Penis (tissue), 1 donor: ENCODE measurements around the gene NME8.

DNA sequence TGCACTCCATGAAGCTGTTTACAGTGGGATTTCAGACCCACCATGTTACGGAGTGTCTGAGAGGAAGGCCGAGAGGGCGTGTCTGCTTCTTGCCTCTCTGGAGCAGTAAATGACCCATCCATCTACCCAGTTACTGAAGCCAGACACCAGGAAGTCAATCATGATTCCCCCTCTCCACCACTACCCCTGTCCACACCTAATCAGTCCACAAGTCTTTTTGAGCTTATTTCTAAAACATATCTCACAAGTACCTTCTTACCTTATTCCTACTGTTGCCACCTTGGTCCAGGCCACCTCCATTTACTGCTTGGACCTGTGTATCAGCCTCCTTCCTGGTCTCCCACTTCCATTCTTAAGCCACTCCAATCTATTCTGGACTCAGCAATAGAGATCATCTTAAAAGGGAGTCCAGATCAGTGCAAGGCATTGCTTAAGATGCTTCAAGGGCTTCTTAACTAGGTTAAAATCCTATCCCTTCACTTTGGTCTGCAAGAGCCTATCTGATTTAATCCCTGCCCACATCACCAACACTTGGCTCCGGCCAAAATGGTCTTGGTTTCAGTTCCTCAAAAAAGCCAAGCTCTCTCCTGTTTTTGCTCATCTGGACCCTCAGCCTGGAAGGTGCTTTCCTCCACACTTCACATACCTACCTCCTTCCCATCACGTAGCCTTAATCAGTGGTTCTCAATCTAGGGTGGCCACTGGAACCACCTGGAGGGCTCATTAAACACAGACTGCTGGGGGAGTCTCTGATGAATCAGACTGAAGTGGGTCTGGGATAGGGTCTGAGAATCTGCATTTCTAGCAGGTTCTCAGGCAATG, 226.7 kb upstream of the AOAH start:
- PRO-cap: no peak

DNA sequence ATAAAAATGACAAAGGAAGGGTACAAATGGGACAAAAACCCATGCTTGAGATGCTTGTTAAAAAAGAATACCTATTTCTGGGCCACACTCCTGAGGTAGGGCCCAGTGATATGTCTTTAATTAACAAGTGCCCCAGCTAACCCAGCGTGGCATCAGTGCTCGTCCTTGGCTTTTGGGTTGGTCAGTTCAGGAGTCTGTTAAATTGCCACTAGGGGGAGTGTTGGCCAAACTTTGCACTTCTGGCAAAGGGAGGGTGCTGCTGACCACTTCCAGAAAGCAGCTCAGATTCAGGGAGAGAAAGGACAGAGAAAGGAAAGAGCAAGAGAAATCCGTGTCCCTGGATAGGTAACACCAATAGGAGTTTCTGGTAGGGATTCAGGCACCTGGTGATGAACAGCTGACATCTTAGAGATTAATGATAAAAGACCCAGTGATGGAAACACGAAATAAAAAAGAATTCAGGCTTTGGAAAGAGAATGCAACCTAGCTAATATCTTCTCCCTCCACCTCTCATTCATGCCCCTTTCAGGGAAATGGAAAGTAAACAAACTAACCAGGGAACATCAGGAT, 243.1 kb upstream of the AOAH start:
- PRO-cap: no peak

DNA sequence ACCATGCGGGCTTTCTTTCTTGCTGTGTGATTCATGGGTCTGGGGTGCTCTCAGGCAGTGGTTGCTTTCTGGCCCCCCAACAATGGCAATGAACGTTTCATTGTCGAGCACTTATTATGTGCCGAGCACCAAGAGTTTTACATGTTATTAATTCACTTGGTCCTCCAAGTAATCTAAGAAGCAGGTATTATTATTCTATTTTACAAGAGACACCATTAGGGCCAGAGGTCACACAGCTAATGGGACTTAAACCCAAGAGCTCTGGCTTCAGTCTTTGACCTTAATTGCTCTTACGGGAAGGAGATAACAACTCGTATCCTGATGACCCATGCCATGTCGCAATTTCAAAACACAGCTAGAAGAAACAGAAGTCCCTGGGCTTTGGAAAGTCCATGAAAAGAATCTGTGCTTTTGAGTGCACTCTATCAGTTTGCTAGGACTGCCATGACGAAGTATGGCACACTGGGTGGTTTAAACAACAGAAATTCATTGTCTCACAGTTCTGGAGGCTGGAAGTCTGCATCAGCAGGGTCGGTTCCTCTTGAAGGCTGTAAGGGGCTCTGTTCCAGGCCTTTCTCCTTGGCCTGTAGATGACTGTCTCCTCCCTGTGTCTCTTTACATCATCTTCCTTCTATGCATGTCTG, 247.8 kb upstream of the AOAH start:
- PRO-cap: no peak

DNA sequence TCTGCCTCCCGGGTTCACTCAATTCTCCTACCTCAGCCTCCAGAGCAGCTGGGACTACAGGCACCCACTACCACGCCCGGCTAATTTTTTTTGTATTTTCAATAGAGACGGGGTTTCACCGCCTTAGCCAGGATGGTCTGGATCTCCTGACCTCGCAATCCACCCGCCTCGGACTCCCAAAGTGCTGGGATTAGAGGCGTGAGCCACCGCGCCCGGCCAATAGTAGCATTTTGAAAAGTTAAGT, 4.1 kb downstream of the ELMO1 start:
- PRO-cap: no peak

- PRO-cap: no peak
These were observed at the start of gene NME8 for GRCh38 chr7:37848430-37849366. Gene NME8 (plus strand): TSS chr7:37848597.

GRCh38 chr7:38306792-38307335, 128.8 kb downstream of the STARD3NL start:
- PRO-cap: unidirectional peak, minus-strand start at chr7:38306961

DNA sequence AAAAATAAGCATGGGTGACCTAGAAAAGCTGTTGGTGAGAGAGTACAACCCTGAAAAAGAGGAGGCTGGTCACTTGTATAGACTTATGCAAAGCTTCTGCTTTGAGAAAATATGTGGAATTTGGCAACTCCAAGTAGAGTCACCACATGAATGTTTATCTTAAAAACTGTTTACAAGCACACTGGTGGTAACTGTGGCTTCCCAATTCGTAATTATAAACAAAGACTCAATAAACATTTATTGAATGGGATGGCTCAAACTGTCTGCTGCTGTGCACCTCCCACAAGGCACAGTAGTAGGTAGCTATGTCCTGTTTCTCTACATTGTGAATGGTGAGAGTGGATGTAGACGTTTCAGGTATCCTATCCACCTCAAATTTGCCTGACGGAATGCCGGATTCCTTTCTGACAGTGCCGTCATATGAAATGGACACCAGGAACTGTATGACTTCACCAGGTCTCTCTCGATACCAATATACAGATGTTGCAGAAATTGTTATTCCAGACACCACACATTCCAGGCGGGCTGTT, 138.8 kb downstream of the STARD3NL start:
- PRO-cap: no peak

- PRO-cap: no peak
These were observed 139.4 kb downstream of the STARD3NL start for GRCh38 chr7:38317342-38318022.

GRCh38 chr7:38359271-38359724, 181.3 kb downstream of the STARD3NL start:
- PRO-cap: no peak

- PRO-cap: no peak
These were observed 35.1 kb downstream of the POU6F2 start for GRCh38 chr7:39012782-39013297.

- PRO-cap: no peak
These were observed 36.4 kb downstream of the POU6F2 start for GRCh38 chr7:39014076-39014473.

GRCh38 chr7:39540263-39540874, 25.8 kb upstream of the YAE1 start:
- PRO-cap: no peak

GRCh38 chr7:39629027-39629366, 5.6 kb downstream of the RALA start:
- PRO-cap: no peak

DNA sequence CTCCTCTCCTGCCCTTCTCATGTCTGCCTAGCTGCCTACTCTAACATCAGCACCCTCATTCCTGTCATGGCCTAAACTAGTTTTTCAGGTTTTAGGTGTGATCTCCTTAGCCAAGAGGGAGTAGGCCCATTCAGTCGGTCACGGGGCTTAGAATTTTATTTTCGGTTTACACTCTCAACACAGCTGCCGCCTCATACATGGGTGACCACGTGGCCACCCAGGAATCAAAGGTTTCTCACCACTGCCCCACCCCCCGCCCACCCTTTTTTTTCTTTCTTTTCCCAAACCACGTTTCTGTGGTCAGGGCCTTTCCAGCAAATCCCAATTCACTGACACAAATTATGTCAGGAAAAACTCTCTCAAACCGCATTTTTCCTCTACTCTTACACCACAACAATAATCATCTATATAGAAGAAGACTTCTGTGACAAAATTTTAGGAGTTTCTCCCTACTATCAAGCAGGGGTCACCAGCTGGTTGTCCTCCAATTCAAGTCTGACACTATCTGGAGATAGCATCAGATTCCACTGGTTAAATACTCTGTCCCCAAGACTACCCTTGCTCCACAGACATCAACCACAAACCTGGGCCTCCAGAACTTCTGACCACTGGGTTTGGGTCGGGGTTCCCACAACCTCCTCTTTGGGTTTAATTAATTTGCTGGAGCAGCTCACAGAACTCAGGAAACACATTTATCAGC, 97.4 kb downstream of the RALA start:
- PRO-cap: no peak

DNA sequence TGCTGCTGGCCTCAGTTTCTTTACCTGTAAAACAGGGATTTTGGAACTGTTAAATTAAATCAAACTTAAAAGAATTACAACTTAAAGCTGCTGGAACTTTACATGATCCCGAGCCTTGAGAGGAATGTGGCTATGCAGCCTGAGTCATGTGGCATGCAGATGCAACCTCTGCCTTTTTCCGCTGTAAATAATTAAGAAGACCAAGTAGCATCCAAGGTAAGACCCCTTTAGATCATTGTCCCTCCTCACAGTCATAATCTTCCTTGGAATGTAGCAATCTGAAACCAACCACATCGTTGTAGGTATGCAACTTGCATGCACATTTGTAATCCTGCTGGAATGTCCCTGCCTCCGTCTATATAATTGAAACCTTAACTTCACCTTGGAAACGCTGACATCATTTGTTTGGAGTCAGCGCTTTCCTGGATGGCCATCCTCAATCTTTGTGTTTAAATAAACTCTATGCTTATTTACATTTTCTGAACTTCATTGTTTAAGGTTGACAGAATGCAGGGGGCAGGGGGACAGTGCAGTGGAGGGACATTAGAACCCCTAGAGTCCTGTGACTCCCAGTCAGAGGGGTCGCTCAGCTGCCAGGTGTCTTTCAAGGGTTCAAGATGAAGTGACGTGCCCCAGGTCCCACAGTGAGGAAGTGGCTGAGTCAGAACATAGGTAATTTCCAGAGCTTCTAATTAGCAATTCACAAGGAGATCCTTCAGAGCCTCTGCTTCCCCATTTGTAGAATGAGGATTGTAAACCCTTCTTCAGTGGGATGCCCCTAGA, 110.6 kb downstream of the RALA start:
- PRO-cap: no peak

- PRO-cap: bidirectional peak, plus-strand start at chr7:39949812, minus-strand start at chr7:39949351
These were observed 619 bp upstream of the CDK13 start for GRCh38 chr7:39949304-39949969.

DNA sequence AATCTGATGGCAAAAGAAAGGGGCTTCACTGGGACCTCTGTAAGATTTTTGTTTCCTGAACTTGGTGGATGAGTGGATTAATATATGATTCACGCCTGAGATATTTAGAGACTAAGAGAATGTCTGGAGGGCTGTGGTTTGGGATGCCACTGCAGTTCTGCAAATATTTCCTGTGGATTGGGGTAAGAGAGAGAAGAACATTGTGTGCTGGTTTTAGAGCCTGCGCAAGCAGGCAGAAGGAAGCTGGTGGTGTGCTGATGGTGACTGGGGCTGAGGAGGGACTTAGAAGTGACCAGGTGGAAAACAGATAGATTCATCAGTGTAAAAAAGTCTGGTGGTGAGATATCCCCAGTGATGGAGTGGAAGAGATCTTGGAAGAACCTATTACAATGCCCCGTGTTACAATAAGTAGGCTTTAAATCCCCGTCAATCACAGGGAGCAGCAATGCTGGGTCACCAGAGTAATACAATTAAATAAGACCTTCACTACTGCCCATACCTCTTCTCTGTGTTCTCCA, 87.1 kb downstream of the SUGCT start:
- PRO-cap: no peak

GRCh38 chr7:40234098-40234433, 99.3 kb downstream of the SUGCT start:
- PRO-cap: no peak

GRCh38 chr7:40742266-40742794, 607.5 kb downstream of the SUGCT start:
- PRO-cap: no peak

DNA sequence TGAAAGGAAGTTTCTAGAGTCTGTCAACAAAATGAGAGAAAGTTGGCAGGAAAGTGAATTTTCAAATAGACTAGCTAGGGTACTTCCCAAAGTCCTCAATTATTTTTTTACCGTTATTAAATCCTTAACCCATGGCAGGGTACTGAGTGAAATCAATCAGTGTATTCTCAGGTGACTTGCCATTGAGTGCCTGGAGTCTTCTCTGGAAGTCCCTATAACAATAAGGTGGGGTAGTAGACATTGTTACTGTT, 622.0 kb downstream of the SUGCT start:
- PRO-cap: no peak